Measurements from ENCODE around the gene GTSE1.

DNA sequence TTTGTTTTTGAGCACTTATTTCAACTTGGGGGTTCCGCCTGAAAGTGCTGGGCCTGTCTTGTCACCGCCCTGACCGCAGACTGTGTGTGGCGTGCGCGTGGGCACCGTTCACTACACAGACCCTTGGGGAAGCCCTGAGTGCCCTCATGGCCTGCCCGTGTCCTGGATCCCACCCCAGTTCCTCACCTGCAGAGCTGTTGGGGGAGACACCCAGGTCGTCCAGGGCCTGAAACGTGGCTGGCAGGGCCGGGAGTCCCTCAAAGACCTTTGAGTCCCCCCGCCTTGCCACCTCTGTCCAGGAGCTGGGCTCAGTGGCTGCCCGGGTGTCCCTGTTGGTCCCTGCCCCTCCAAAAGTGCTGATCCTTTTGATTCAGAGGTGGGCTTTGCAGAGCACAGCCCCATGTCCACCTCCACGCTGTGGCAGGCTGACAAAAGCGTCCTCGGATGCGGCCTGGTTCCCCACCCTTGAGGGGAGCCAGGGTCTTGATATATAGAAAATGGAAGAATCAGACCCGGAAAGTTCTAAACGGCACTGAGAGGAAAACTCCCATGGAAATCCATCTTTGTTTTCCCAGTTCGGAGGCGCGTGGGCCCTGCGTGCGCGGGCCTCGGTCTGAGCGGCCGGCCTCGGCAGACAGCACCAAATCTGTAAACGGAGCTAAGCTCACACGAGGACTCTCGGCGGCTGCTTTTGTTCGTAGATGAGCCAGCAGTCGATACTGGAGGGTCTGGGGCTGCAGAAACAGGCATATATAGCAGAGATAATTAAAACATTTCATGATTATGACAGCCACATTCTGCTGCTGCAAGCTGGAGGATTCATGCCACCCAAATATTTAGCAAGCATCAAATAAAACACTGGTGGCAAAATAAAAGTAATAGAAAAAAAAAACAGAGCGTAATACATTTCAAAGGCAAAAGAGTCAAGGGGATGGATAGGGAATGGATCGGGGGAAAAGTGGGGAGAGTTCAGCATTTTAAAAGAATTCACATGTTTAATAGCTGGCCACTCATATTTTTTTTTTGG lies 68.6 kb upstream of the PPARA start:
- RRBS: 6% methylated on average over 11 of the region's 37 CpGs

DNA sequence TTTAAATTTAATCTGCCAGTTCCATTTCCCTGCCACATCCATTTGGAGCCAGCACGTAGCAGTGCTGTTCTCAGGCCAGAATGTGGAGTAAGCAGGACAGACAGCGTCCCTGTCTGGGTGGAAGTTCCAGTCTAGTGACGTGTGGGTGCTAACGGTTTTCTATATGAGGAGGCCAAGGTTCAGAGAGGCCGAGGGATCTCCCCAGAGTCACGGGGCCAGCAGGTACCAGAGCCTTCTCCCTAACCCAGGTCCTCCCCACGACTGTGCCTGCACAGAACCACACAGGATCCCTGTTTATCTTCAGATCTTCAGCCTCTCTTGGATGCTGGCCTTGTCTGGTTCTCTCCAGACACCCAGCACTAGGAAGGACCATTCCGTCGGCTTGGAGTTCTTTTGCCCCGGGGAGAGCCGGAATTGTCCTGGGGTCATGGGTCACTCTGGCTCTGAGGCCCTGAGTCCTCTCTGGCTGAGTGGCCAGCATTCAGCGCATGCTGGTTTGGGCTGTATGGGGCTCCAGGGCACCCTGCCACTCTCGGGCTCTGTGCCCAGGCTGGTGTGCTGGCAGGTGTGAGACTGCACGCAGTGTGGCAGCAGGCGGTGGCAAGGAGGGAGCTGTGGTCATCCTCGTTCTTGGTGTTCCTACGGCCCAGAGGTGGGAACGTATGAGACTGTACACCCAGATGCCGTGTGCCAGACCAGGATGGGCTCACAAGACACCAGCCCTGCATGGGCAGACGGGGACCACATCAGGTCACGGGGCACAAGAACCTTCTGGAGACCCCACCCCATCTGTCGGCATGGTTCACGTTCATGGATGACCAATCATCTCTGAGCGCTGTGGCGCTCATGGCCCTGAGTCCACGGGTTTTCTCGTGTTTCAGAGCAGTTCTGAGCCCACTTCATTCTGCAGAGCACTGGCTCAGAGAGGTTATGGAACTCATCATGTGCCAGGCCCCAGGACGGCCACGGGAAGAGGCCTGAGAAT lies 63.4 kb upstream of the PPARA start:
- RRBS: no CpG with 5 or more reads among the region's 29 CpGs

GRCh38 chr22:46088395-46089533 lies 61.6 kb upstream of the PPARA start:
- RRBS: 92% methylated on average over 14 of the region's 36 CpGs

- RRBS: 93% methylated on average over 2 of the region's 10 CpGs
Observed at GRCh38 chr22:46090411-46090764, 59.9 kb upstream of the PPARA start.

- RRBS: 71% methylated on average over 2 of the region's 10 CpGs
Observed at GRCh38 chr22:46114428-46115029, 35.8 kb upstream of the PPARA start.

- RRBS: no CpG with 5 or more reads among the region's 9 CpGs
Observed at GRCh38 chr22:46175703-46176293, 25.5 kb downstream of the PPARA start.

GRCh38 chr22:46289429-46290079 lies 7.1 kb upstream of the GTSE1 start:
- RRBS: no CpG with 5 or more reads among the region's 32 CpGs

- RRBS: 8% methylated on average over 37 of the region's 90 CpGs
Observed at GRCh38 chr22:46296183-46297268, at the start of gene GTSE1. GTSE1 (plus strand) TSS chr22:46296870.

- RRBS: no CpG with 5 or more reads among the region's 7 CpGs
Observed at GRCh38 chr22:46341703-46342292, 6.3 kb downstream of the TRMU start.

- RRBS: no CpG with 5 or more reads among the region's 11 CpGs
Observed at GRCh38 chr22:46373139-46373627, 37.7 kb downstream of the TRMU start.

GRCh38 chr22:46375077-46375604 lies 39.6 kb downstream of the TRMU start:
- RRBS: 100% methylated on average over 2 of the region's 17 CpGs

DNA sequence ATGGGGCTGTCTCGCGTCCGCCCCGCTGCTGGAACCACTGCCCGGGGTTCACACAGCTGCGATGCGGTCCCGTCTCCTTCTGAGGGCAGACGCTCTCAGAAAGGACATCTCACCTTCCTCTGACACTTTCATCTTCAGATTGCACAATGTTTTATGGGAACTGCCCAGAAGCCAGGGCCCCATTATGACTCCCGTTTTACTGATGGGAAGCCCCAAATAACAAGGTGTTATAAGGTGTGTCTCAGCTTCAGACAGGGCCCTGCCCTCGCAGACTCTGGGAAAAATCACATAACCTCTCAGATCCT lies 43.5 kb downstream of the TRMU start:
- RRBS: no CpG with 5 or more reads among the region's 11 CpGs

GRCh38 chr22:46463861-46464588 lies 73.4 kb downstream of the CELSR1 start:
- RRBS: 91% methylated on average over 1 of the region's 46 CpGs

- RRBS: 78% methylated on average over 10 of the region's 25 CpGs
Observed at GRCh38 chr22:46536208-46536413, 1.3 kb downstream of the CELSR1 start.

DNA sequence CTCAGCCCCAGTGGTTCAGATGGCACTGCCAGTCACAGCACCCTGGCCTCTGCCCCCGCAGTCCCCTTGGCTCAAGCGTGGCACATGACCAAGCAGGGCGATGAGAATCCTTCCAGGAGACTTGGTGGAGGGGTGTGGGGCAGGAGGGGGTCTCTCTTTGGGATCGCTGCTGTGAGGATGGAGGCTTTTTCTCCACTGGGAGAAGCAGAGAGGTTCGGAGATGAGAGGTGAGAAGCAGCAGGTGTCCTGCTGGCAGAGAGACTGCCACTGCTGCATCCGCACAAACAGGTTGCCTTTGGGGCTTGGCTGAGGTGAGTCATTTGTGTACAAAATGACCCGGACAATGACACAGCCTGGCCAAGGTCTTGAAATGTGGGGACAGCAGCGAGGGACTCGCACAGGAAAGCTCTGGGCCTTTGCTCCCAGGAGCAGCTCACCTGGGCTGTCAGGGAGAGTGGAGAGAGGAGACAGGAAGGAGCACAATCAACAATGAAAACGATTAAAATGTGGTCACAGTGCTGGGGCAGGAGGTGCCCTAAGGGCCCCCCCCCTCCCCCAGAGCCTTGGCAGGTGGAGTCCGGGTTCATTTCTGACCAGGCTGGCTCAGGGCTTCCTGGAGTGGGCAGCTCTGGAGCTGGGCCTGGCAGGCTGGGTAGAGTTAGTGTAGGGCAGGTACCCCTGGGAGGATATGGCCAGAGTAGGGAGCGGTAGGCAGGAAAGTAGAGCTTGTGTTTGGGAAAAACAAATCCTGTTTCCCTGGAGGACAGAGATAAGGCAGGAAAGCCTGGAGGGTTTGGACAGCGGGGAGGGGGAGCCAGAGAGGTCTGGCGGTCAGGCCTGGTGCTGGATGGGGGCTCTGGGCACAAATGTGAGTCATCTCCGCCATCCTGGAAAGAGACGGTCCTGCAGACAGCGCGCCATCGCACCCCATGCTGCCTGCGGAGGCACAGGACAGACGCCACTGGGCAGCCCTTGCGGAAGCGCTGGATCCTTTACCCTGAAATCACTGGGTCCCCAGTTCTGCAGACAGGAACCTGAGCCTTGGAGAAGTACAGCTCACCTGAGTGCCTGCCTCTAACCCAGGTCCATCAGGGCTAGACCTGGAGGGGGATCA lies 37.8 kb upstream of the CELSR1 start:
- RRBS: no CpG with 5 or more reads among the region's 23 CpGs

DNA sequence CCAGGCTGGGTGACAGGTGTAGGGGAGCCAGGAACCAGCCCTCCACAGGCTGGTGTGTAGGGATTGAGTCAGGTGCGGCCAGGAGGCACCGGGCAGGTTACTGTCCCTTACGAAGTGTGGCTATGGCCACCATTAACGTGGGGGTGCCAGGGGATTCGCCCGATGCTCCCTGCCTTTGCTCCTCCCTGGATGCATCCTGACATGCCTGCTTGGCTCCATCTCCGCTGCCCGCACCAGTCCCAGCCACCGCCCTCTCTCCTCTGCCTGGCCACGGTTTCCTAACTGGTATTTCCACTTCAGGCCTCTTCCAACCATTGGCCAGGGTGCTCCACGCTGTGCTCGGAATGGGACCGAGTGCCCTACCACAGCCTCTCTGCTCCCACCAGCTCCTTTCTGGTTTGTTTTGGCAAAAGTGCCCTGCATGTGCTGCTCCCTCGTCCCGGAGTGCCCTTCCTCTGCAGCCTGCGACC lies 12.8 kb upstream of the GRAMD4 start:
- RRBS: 93% methylated on average over 2 of the region's 16 CpGs

DNA sequence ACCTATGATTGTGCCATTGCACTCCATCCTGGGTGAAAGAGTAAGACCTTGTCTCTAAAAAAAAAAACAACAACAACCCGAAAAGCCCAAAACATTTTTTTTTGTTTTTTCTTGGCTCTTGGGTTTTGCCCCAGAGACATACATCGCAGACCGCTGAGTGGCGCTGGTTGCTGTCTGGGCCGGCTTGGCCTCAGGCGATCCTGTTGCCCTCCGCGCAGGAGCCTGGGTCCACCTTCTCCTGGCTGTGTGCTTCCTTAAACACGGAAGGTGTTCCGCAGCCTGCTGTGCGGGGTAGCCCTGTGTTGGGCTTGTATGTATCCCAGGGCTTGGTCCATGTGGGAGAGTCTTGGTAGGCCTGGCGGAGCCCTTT lies 11.2 kb upstream of the GRAMD4 start:
- RRBS: no CpG with 5 or more reads among the region's 12 CpGs

GRCh38 chr22:46675029-46675750 lies 55.0 kb downstream of the GRAMD4 start:
- RRBS: 91% methylated on average over 2 of the region's 25 CpGs

DNA sequence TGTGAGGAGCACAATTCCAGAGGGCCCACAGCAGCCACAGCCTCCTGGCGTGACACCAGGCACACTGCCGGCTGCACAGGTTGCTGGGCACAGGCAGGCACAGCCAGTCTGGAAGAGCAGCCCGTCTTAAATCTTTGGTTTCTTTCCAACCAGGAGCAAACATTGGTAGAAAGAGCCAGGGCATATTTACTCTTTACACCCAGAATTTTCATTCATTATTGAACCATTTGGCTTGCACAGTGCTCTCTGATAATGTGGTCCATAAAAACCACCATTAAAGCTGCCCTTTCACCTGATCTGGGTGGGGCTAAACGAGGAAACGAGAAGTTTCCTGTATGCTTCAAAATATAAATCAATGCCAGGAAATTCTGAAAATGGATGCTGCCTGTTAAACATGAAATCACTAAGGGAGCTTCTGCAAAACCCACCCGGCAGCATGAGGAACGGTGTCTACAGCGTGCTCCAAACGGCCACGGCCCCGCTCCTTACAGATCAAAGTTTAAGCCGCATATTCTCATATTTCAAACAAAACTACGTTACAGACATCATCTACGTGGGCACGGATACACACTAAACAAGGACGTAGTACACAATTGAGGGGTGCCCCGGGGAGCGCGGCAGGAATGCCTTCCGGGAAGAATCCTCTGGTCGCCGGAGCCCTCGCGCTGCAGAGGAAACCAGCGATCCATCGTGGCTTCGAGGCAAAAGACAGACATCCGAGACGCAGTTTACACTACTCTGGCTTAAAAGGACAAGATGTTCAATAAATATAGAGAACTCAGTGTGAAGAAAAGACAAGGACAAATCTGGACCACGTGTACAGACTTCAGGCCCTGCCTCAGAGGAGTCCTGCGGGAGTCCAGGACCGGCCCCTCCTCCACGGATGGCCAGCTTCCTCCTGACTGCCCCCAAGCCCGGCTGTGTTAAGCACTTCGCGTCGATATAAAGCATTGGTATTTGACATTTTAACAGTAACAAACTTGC lies 52.3 kb downstream of the CERK start:
- RRBS: 88% methylated on average over 3 of the region's 37 CpGs

- RRBS: no CpG with 5 or more reads among the region's 24 CpGs
Observed at GRCh38 chr22:46698957-46699708, 38.9 kb downstream of the CERK start.

Measured in SK-N-MC (cell line).